H9 (cell line): ENCODE results near the gene ETS2.

GRCh38 chr21:37412069-37413324 is 45.9 kb downstream of the DYRK1A start:
- PRO-cap: no peak

DNA sequence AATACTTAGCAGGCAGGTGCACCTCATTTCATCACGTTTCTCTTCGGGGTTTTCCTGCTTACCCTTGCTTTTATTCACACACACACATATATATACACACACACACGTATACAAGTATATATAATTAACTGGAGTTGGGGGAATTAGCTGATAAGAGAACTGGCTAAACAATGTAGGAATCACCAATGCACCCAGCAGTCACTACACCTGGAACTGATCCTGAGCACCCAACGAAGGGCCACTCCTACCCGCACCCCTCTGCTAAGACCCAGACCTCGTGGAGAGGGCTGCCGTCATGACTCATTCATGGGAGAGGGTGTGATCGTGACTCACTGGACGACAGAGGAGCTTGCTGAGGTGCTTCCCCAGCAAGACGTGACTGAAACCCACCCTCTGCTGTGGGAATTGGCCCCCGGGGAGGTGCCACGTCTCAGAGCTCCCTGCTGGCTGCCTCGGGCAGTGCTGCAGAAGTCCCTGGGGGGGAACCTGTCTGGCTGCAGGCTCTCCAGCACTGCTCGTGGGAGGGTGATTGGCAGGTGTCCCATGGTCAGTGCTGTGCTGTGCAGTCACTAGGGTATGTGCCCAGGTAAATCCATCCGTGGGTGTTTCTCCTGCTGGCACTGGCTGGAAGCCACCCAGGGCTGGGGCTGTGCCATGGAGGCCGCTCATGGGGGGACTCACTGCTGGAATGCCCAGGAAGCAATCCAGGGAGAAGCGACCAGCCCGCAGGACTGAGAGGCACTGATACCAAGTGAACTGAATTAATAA is 166.6 kb downstream of the DYRK1A start:
- PRO-cap: no peak

DNA sequence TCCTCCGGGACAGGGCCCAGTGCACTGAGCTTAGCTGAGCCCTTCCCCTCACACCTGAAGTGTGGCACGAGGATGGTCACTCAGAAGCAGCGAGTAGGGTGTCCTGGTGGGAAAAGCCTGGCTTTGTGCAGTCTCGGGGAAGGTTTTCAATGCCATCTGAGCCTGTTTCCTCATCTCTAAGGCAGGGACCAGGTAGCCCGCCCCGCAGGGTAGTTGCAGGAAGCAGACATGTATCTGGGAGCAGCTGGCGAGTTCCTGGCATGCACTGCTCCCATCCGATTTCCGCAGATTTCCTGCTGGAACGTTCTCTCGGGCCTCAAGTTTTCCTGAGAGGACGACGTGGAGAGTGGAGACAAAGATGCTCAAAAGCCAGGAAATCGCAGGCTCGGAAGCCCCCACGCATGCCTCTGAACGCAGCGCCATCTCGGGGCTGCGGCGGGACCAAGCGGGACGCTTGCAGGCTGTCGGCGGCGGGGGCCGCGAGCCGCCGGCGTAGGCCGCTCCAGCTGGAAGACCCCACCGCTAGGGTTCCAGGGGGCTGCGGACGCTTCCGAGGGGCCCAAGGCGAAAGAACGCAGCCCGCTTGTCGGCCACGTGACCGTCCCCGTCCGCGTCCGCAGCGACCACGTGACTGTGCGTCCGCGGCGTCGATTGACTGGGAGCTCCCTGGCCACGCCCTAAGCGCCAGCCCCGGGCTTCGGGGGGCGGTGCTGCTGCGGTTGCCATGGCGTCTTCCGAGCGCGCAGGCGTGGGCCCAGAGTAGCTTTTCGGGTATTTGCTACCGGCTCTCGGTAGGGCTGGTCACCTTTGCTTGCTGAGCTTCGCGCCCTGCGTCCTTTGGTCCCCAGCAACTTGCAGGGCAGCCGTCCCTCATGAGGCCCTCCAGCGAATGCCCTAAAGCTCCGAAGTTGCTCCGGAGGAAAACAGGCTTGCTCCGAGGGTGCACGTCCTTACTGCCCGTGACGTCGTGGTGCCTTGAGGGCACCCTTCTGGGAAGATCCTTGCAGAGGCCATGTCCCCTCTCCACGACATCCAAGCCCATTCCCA is 197.0 kb downstream of the DYRK1A start:
- PRO-cap: bidirectional peak, plus-strand start at position 774 of the sequence, minus-strand start at position 618 of the sequence; unidirectional peak, minus-strand start at position 891 of the sequence

GRCh38 chr21:37565702-37566405 is 199.3 kb downstream of the DYRK1A start:
- PRO-cap: no peak

DNA sequence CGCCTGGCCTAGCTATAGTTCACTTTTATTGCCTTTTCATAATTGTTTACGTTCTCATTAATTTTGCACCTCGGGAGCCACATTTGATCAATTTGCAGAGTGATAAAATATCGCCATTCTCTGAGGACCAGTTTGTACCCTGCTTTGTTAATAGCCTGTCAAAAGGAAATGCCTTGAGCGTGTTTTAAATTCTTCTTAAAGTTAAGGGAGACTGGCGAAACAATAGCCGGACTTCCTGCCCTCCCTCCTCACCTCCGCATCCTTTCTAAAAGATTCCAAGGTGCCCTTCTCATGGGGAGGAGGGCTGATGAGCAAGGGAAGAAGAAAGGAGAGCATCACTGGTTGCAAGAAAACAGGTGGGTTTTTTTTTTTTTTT is 271.6 kb downstream of the KCNJ6 start:
- PRO-cap: no peak

DNA sequence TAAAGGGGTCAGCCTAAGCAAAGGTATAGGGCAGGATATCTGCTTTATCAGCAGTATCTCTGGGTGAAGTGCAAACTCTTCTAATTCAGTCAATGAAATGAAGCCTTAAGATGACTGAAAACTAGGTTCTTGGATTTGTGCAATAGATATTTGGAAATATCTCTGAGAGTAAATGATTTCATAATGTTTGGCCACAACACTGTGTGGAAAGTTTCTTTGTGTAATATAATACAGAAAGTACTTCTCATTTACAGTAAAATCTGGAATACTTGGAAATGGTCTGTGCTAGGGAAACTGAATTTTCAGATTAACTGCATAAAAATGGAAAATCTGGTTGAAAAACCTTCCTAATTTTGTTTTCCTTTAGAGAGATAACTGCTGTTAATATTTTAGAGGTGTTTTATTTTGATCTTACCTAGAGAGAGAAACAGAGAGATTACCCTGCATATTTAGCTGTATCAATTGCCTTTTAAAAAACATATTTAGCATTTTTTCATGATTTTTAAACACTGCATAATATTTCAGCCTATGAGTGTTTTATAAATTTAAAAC is 26.3 kb downstream of the KCNJ15 start:
- PRO-cap: no peak

- PRO-cap: no peak
Observed at GRCh38 chr21:38488958-38489150, 9.4 kb downstream of the ERG start.

GRCh38 chr21:38495234-38495628 is 3.0 kb downstream of the ERG start:
- PRO-cap: no peak

DNA sequence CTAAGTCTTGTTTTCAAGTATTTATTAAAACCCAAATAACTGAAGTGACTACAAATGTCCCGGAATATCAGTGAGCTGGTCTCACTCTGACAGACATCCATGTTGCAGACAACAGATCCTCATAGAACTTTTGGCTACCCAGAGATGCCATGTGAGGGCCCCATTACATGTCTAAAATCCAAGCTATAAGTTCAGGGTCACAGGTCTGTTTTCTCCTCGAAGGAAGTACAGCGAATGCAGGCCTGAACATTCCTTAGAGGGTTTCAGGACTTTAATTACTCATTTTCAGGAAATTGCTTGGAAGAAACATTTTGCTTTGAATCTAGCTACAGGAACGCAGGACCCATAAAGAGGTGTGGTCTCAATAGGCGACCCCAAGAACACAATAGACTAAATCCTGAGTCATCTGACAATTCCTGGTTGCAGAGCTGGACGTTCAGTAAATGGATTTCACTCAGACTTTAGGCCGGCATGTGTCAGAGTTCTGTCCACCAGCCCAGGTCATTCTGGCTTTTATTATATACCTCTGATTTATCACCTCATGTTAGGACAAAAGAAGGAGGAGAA is 952 bp upstream of the ERG start:
- PRO-cap: no peak

GRCh38 chr21:38505423-38505984 is 7.2 kb upstream of the ERG start:
- PRO-cap: no peak

DNA sequence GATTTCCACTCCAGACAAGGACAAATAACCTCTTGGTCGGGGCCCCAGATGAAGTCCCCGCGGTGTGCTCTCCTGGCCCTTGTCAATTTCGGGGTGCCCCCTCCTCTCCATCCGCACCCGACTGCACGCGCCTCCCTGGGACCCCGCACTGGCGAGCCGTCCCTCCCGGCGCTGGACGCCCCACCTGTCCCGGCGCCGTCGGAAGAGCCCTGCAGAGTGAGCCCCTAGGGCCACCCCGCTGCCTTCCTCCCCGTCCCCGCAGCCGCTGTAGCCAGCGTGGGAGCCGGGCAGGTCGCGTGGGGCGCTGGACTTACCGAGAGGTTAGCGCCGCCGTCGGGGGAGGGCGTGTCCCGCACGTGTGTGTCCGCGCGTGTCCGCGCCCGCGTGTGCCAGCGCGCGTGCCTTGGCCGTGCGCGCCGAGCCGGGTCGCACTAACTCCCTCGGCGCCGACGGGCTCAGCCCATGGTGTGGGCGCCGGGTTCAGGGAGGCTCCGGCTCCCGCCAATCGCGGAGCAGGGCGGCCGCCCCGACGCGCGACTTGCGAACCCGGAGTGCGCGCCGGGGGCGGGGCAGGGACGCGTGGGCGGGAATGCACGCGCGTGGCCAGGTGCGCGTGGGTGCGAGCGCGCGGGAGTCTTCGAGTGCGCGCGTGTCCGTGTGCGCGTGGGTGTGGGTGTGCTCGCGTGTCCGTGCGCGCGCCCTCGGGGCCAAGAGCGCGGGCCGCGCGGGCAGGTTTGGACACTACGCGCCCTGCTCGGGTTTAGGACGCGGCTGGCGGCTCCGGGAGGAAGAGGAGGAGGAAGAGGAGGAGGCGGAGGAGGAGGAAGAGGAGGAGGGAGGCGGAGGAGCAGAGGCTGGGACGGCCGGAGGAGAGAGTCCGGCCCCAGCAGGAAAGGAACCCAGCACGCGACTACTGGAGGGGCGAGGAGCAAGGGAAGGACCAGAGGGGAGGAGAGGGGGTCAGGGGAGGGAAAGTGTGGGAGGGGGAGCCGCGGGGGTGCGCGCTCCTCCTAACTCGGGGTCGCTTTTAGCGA is 145.2 kb upstream of the ETS2 start:
- PRO-cap: no peak

DNA sequence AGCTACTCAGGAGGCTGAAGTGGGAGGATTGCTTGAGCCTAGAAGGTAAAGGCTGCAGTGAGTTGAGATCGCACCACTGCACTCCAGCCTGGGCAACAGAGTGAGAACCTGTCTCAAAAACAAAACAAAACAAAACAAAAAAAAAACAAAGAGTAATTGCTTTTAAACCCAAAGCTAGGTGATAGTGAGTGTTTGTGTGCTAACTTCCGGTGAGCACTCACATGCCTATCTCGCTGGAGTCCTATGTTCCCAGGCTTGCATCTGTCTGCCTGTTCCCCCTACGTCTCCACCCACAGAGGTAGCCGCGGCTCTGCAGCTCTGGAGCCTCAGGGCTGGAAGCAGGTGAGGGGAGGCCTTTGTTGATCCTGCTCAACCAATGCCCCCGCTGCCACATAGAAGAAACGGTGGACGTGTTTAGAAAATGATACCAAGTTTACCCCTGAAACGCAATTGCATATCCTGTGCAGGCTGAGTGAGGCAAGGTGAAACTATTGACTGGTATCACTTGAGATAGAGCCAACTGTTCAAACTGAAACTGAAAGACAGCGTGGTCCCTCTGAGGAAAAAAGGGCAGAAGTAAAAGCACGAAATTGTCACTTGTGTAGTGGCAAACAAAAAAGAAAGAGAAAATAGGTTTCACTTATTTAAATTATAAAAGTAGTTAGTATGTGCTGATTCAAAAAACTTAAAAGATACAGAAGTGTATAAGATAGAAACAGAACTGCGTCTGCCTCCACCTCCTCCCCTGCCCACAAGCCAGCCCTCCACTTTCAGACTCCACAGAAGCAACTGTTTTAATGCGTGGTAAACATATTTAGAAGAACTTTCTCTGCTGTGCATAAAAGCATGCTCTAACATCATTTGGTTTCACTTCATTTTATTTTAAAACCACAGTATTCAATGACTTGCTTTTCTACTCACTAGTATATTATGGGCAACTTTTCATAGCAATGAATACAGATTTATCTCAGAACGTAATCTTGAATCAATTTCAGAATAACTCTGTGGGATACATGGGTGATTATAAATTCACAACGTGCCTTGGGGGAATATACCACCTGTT is 38.6 kb upstream of the ETS2 start:
- PRO-cap: no peak

GRCh38 chr21:38786199-38786777 is 19.4 kb upstream of the ETS2 start:
- PRO-cap: no peak

DNA sequence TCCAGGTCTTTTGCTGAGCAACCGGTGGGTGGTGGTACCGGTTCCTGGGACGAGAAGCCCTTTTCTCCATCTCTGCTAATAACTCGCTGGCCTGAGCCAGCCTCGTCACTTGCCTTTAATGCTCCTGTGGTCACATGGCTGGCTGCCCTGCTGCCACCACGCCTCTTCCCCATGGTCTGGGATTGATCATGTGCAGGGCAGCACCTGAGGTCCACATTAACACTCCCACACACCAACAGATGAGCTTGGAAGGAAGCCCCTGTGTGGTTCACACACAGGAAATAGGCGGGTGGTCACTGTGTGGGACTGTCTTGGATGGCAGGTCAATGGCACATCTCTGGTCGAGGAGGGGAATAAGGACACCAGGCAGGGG is 10.2 kb upstream of the ETS2 start:
- PRO-cap: no peak

DNA sequence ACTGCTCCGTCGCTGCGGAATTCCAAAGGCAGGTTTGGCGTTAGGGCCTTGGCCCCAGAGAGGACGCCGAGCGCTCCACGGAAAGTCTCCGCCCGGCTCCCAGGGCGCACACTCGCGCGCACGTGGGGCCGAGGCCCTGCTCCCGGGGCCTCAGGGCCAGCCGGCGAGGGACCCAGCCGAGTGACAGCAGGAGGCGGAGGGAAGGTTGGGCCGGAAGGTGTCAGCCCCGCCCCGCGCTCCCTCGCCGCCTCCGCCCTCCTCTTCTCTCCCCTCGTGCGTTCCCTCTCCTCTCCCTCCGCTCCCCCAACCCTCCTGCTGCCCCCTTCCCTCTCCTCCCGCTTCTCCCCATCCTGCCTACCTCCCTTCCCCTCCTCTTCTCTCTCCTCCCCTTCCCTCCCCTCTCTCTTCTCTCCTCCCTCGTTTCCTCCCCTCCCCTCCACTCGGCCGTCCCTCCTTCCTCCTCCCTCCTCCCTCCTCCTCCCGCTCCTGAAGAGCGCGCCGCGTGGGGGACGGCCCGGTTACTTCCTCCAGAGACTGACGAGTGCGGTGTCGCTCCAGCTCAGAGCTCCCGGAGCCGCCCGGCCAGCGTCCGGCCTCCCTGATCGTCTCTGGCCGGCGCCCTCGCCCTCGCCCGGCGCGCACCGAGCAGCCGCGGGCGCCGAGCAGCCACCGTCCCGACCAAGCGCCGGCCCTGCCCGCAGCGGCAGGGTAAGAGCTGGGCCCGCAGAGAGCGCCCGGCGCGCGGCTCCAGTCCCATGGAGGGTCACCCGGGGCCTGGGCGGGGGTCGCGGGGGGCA is at the start of gene ETS2:
TSS of gene ETS2 (plus strand) at position 517 of the 797 bp plus-strand sequence.
- PRO-cap: bidirectional peak, plus-strand start at position 439 of the sequence, minus-strand start at position 185 of the sequence; bidirectional peak, plus-strand start at position 517 of the sequence, minus-strand start at position 536 of the sequence

DNA sequence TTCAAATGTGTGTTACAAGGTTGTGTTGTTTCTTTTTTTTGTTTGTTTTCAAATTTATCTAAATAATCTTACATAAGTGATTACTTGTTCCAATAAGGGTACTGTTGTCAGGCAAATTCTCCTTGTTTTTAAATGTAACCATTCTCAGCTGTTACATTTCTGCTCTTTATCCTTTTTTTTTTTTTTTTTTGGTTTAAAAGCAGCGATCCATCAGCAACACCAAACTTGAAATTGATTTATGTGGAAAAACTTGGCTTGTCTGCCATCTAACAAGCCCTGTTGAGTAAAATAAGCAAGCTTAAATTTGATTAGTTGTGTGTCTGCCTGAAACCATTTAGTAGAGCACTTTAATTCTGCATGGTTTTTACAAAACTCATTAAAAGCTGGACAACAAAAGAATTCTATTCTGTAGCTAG is 1.5 kb downstream of the ETS2 start:
- PRO-cap: no peak

GRCh38 chr21:38825192-38825667 is 19.5 kb downstream of the ETS2 start:
- PRO-cap: no peak

DNA sequence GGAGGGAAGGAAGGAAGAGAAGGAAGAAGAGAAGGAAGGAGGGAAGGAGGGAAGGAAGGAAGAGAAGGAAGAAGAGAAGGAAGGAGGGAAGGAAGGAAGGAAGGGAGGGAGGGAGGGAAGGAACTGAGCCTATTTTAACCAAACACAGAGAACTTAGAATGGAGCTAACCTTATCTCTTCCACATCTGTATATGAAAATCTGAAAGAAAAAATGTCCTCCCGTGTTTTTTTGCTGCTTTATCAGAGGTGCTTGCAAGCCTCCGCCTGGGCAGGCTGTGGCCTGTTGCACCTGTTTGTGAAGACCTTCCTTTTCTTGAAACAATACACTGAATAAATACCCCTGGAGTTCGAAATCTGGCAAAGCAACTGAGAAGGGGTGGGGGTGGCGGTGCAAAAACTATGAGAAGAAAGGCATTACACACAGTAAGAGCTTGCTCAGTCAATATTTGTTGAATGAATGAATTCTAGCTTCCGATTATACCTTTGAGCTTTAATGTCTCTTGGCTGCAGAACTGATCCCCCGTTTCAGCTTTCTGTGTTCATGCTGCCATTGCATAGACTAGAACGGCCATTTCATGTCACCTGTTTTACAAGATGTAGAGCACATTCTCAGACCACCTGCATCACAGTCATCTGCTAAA is 111.2 kb downstream of the ETS2 start:
- PRO-cap: no peak

DNA sequence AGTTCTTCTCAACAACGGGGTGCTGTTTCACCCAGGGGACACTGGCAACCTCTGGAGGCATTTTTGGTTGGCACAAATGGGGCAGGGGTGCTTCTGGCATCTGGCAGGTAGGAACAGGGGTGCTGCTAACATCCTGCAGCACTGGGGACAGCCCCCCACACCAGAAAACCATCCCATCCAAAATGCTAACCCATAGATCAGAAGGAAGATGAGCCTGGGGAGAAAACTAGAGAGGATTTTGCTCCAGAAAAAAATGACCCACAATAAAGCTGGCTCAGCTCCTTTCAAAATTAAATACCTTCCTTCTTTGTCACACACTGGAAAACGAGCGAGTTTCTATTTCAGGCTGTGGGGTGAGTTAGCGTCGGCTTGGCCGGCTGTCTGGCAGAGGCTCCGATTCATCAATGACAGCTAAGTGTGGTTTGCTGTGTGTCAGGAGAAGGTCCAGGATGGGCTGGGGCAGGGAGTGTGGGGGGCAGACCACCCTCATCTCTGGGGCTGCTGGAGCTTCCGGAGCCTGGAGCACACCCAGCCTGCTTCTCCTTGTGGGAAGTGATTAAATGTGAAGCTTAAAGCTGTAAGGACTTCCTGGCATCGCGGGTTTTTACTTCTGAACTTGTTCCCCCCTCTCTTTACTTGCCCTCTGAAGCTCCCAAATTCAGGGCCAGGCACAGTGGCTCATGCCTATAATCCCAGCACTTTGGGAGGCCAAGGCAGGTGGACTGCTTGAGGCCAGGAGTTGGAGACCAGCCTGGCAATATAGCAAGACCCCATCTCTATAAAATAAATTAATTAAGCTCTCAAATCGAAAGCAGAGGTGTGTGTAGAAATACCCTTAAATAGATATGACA is 120.2 kb downstream of the ETS2 start:
- PRO-cap: no peak

GRCh38 chr21:38955339-38956037 is 149.8 kb downstream of the ETS2 start:
- PRO-cap: no peak